Retinal pigment epithelial cell (primary cell): ENCODE measurements around a stretch of chr12.

- RRBS, result no CpG with 5 or more reads among the region's 3 CpGs
Measured at GRCh38 chr12:92097214-92097947, 48.3 kb downstream of the BTG1 start.

GRCh38 chr12:92113209-92113941 lies 32.3 kb downstream of the BTG1 start:
- RRBS, result no CpG with 5 or more reads among the region's 1 CpG

DNA sequence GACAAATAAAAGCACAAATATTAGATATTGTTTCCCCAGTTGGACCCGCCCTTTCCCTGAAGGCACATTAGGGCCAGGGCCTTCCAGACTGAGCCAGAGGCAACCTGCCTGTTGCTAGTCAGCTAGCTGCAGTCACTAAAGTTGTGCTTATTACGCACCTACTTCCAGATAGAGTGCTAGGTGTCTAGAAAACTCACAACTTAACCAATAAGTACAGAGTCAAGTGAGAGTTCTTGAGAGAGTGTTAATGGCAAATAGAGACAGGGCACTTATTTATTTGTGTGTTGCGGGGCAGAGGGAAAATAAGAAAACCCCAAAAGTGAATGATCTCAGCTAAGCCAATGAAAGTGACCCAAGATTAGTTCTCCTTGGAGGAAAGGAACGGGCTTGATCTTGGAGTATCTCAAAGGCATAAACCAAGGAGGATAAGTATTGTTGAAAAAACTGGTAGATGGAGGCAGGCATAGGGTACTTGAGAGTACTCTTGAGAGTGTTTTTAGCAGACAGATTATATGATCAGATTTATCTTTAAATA lies 3.1 kb upstream of the BTG1 start:
- RRBS, result no CpG with 5 or more reads among the region's 4 CpGs

- RRBS, result no CpG with 5 or more reads among the region's 4 CpGs
Measured at GRCh38 chr12:92485414-92485876, 217.3 kb upstream of the PLEKHG7 start.

GRCh38 chr12:92502711-92503343 lies 200.0 kb upstream of the PLEKHG7 start:
- RRBS, result no CpG with 5 or more reads among the region's 4 CpGs

- RRBS, result no CpG with 5 or more reads among the region's 6 CpGs
Measured at GRCh38 chr12:92543781-92544306, 158.9 kb upstream of the PLEKHG7 start.

DNA sequence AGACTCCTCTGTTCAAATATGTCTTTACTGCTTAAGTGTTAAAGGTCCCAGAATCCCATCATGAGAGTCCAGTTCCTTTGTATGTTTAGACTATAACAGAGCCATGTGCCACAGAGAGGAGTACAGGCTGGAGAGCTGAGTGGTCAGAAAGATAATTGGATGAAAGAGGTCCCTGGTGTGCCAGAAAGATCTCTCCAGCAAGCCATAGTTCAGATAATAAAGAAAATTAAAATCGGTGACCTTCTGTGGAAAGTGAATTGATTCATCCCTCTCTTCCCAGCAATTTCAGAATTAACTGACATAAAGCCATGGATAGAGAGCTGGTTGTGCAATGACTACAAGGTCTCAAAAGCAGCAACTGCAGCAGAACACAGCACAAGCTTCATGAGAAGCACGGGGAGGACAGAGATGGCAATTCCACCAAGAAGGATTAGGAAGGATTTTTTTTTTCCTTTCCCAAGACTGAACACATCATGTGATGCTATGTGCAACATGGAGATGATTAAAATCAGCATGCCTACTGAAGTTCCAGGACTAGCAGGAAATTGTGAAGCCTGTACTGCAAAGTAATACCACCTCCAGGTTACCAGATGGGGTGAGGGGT lies 154.9 kb upstream of the PLEKHG7 start:
- RRBS, result no CpG with 5 or more reads among the region's 2 CpGs

DNA sequence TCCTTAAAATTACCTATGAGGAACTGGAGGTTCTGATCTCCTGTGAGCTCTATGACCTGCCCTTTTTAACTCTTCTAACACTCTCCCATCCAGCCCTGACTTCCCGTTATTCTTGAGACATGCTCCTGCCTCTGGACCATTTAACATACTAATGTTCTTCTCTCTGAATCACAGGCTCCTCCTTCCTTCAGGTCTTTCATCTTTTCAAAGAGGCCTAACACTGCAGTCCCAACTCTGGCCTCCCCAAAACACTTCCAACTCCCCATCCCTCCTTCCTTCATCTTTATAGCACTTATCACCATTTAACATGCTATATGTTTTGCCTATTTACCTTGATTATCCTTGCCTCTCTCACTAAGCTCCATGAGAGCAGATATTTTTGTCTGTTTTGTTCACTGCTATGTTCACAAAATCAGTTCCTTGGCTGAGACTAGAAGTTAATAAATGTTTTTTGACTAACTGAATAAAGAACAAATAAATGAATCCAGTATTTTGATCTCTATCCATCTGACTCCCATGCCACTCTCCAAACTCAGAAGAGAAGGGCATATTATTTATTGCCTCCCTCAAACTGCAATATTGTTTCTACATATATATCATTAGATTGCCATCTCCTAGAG lies 104.5 kb downstream of the EEA1 start:
- RRBS, result no CpG with 5 or more reads among the region's 1 CpG

DNA sequence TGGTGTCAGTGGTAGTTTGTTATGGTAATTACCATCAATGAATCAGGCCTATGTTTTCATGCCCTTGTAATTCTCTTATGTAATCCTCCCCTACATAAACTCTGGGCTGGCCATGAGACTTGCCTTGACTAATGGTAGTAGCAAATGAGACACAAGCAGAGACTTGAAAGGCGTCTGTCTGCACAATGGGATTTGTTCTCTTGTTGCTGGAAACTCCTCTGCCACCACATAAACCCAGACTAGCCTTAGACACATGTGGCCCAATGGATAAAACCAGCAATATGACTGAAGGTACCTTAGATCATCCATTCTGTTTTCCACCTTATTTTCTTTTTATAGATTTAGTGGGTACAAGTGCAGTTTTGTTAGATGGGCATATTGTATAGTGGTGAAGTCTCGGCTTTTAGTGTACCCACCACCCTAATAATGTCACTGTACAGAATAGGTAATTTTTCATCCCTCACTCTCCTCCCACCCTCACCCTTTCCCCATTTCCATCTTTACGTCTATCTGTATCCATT lies 16.8 kb downstream of the EEA1 start:
- RRBS, result no CpG with 5 or more reads among the region's 3 CpGs

- RRBS, result no CpG with 5 or more reads among the region's 28 CpGs
Measured at GRCh38 chr12:93127058-93128548, 198.5 kb upstream of the EEA1 start.

GRCh38 chr12:93134705-93135624 lies 205.9 kb upstream of the EEA1 start:
- RRBS, result no CpG with 5 or more reads among the region's 6 CpGs

- RRBS, result no CpG with 5 or more reads among the region's 6 CpGs
Measured at GRCh38 chr12:93336009-93336841, 41.5 kb upstream of the NUDT4 start.

GRCh38 chr12:93379322-93379585 lies 1.5 kb downstream of the NUDT4 start:
- RRBS, result no CpG with 5 or more reads among the region's 3 CpGs

- RRBS, result 98% methylated on average over 4 of the region's 16 CpGs
Measured at GRCh38 chr12:93574229-93575305, 2.1 kb downstream of the SOCS2 start.

DNA sequence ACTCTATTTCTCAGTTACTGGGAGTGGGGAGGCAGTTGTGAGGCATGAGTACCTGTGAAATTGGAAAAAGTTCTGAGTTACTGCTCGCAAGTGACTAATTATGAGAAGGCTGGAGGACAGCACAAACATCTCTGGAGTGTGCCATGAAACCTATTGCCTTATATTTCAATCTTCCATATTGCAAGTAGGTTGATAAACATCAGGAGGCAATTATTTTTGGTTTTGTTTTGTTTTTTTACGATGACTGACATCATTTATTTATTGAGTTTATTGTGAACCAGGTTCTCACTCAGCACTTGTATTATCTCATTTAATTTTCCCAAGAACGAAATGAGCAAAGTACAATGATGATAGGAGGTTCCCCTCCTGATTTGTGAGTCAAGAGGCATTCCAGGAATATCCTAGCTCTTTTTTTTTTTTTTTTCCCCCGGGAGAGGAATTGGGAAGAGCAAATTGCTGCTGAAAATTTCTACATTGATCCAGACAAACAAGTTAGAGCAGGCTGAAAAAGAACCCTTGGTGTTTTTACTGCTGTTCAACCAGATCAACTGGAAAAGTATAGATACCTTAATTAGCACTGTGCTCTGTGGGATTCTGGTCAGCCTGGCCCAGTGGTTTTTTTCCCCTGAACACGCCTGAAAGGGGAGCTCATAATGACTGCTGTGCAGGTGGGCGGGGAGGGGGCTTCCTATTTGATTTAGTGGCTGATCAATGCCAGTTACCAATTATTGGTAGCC lies 4.8 kb downstream of the SOCS2 start:
- RRBS, result no CpG with 5 or more reads among the region's 6 CpGs

DNA sequence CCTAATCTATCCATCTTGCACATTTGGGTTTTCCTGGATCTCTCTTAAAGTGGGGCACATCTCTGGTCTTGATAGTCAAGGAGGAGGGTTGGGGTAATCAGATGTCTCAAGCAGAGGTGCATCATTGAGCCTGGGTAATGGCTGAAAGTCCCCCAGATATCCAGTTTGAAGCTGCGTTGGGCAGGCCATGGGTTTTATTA lies 10.9 kb downstream of the SOCS2 start:
- RRBS, result no CpG with 5 or more reads among the region's 1 CpG

DNA sequence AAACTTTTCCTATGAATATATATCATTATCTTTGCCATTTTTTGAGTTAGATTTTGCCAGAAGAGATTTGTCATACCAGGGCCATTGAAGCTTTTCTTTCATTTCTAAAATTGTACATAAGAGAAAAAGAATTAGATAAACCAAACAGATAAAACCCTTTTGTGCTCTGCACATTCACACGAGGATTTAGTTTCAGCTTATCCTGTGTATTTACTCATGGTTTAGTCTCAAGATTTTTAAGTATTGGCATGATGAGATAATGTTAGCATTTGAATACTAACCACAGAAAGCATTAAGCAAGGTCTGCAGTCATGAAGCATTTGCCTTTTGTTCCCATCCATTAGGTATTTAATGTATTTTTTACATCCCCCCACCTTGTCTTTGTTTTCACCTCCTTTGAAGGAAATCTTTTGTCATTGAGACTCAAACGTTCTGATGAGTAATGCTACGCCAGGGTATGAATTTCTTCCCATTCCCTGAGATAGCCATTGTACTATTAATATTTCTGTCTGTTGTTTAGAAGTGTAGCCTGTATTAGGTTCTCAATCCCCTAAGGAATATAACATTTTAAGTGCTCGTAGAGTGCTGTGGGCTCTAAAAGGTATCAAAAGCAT lies 22.1 kb downstream of the CRADD start:
- RRBS, result no CpG with 5 or more reads among the region's 4 CpGs

DNA sequence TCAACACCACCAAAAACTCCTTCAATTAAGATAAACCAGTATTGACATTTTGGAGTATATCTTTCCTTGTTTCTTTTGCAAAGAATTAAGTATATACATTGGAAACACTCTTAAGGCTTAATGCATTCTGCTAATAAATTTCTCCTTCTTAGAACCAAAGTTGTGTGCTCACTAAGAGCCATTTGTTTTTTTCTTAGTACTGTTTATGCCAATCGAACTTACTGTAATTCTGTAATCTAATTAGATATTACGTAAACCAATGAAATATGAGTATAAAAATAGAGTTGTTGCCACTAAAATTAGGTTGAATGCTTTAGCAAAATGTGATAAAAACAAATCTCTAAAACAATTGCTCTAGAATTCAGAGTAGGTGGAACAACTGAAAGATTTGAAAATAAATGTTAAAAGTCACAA lies 90.7 kb downstream of the CRADD start:
- RRBS, result no CpG with 5 or more reads among the region's 2 CpGs

DNA sequence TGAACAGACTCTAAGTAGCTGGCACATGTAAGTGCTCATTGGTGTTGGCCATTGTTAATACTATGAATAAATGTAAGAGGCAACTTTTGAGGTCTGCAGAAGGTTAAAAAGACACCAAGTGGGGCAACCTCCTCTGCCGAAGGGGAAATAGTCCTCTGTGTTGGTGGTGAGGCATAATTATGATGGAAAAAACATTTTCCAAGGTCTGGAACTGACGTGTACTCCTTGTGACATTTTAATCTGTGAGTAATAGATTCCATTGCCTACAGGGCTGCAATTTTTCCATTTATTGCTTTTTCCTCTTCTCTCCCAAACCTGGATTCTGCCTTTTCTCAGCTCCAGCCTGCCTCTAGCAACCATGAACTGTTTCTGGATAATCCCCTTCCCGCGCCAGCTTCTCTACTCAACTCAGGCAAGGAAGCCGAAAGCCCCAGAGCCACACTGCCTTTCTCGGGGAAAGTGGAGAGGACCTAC lies 230.2 kb upstream of the PLXNC1 start:
- RRBS, result no CpG with 5 or more reads among the region's 6 CpGs

GRCh38 chr12:94254403-94255230 lies 106.2 kb downstream of the PLXNC1 start:
- RRBS, result no CpG with 5 or more reads among the region's 10 CpGs